Renal cortical epithelial cell (primary cell): ENCODE results near the genes WDR33, POLR2D and CFC1B.

DNA sequence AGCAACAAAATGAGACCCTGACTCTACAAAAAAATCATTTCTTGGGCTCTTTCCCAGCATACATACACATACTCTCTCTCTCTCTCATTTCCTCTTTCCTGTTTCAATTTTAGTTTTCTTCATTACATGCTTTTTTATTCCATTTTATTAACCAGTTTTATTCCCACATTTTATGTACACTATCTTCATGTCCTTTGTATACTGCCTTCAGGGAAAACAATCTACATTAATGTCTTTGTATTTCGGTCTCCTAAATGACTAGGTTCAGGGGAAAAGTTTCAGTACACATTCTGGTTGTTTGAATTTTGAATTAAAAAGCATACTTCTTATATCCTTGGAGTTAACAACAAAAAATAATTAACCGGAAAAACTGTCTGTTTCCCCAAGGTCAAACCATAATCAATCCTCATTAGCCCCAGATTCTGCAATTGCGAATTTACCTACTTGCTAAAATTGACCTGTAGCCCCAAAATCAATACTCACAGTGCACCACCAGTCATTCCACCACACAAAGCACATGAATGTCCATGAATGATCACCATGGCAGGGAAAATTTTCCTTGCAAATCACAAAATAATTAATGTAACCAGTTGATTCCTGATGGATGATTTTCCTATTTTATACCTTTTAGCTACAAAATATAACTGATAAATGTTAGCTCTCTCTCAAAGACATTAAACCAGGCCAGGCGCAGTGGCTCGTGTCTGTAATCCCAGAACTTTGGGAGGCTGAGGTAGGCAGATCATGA is 14.3 kb downstream of the WDR33 start:
- RRBS: no CpG with 5 or more reads among the region's 5 CpGs

DNA sequence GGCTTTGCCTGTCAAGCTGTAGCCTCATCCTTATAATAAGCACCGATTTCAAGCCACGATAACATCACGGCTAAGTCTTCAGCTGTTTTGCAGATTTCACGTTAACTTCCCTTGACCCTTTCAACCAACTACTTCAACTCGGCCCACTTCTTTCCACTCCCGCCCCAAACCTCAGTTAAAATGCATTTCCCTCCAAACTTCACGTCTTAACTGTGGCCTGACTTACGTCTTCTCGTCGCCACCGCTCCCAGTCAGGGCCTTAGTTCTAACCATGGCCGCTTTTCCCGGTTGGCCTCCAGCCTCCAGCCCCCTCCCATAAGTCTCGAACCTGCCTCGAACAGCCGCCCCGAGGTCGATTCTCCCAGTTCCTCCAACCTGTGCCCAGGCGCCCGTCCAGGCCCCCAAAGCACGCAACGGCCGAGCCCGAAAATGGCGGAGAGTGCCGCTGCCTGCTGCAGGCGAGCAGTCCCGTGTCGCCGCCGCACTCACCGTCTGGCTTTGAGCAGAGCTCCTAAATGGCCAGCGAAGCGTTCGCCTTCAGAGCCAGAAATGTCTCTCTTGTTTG is 366 bp downstream of the WDR33 start:
- RRBS: no CpG with 5 or more reads among the region's 35 CpGs

DNA sequence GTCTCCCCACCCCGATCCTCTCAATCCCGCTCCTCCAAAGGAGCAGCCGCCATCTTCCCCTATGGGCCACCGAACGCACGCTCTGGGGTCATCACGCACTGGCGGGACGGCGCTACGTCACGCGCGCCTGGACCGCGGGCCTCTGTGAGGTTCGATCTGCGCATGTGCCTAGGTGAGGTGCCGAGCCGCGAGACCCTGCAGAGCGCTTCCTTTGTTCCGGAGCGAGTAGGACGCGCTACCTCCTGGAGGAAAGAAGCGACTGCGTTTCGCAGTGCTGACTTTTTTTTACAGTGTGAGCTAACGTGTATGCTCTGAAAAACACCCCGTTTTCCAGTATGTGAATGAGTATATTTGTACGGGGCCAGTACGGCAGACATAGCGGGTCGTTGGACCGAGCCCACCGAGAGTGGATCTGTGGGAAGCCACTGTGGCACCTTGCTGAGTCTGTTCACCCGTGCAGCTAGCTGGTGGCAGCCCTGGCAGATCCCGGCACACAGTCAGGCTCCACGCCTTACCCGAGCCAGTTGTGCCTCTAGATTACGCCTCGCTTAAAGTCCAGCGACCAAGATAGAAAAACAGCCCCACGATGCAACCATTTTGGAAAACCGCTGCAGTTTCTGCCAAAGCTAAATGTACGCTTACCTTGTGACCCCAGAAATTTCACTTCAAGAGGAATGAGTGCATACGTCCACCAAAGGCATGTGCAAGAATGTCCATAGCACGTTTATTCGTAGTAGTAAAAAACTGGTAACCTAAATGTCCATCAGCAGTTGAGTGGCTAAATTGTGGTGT is at the start of gene WDR33:
WDR33 (minus strand) TSS at position 84 of the 792 bp plus-strand sequence.
- RRBS: no CpG with 5 or more reads among the region's 50 CpGs

GRCh38 chr2:127857295-127858547 is at the start of gene POLR2D:
Gene POLR2D, minus strand, starts transcription at chr2:127858155.
- RRBS: under 1% methylated on average over 10 of the region's 88 CpGs

GRCh38 chr2:127885564-127885730 is 309 bp downstream of the AMMECR1L start:
- RRBS: no CpG with 5 or more reads among the region's 20 CpGs

- RRBS: no CpG with 5 or more reads among the region's 9 CpGs
Measured at GRCh38 chr2:128187039-128187821, 96.2 kb downstream of the UGGT1 start.

DNA sequence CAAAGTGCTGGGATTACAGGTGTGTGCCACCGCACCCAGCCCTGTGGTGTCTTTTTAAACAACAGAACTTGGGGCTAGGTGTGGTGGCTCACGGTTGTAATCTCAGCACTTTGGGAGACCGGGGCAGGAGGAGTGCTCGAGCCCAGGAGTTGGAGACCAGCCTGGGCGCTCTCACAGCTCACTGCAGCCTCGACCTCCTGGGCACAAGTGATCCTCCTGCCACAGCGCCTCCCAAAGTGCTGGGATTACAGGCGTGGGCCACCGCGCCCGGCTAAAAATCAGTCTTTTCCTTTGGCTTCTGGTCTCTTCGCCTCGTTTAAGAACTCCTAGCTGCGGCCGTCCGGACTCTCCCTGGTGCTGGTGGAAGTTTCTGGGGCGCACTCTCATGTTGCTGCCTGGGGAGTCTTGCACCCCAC is 86.1 kb downstream of the HS6ST1 start:
- RRBS: 7% methylated on average over 6 of the region's 17 CpGs

DNA sequence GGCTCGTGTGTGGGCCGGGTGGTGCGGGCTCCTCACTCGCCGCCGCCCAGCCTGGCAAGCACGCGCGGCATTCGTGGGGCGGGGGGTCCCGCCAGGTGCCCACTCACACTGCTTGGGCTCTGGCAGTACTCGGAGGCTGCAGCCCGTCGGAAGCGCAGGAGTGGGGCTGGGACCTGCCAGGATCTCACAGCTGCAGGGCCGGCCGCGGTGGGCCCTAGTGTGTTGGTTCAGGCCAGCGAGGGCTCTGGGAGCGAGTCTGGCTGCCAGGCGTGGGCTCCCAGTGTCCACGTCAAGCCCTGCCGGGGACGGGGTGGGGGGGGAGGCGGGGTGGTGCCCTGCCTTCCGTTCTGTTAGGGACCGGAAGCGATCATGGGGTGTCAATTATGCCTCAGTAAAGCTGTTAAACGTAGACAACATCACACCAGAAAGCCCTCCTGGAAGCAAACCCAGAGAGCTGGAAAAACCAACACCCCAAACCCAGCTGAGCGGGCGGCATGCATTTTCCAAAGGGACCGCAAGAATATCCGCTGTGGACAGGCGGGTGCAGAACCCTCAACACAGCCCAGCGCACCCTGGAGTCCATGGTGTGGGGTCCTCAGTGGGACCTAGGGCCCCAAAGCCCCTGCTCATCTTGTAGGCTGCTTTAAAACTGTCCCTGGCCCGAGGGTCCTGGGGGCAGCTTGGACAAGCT is 1.2 kb upstream of the HS6ST1 start:
- RRBS: 98% methylated on average over 4 of the region's 37 CpGs

- RRBS: no CpG with 5 or more reads among the region's 11 CpGs
Measured at GRCh38 chr2:128361925-128362544, 43.4 kb upstream of the HS6ST1 start.

DNA sequence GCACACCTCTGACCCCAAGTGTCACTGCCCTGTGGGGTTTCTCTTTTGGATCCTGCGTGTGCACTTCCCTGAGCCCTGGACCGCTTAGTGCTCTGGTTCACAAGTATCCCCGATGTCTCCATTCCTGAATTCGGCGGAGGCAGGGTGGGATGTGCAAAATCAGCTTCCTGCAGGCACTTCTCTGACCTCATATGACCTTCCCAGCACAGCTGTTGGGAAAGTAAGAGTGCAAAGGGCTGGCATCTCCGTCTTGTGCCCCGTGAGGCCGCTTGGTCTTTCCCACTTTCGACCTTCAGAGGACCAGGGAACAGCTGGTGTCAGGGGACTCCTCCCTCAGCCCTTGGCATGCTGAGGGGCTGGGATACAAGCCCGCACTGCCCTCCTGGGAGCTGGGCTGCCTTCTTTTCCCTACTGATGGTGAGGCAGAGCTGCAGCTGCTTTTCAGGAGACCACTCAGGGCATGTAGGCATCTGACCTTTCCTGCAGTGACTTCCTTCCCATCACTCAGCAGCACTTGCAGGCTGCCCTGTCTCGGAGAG is 277.1 kb upstream of the HS6ST1 start:
- RRBS: no CpG with 5 or more reads among the region's 11 CpGs

DNA sequence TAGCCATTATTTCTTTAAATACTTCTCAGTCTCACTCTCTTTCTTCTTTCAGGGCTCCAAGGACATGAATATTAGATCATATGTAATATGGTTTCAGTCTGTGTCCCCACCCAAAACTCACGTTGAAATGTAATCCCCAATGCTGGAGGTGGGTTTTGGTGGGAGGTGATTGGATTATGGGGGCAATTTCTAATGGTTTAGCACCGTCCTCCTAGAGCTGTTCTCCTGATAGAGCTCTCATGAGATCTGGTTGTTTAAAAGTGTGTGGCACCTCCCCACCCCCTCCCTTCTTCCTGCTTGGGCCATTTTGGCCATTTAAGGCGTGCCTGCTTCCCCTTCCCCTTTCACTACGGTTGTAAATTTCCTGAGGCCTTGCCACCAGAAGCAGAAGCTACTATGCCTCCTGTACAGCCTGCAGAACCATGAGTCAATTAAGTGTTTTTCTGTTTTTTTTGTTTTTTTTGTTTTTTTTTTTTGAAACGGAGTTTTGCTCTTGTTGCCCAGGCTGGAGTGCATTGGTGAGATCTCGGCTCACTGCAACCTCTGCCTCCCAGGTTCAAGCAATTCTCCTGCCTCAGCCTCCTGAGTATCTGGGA is 335.7 kb upstream of the HS6ST1 start:
- RRBS: no CpG with 5 or more reads among the region's 6 CpGs

DNA sequence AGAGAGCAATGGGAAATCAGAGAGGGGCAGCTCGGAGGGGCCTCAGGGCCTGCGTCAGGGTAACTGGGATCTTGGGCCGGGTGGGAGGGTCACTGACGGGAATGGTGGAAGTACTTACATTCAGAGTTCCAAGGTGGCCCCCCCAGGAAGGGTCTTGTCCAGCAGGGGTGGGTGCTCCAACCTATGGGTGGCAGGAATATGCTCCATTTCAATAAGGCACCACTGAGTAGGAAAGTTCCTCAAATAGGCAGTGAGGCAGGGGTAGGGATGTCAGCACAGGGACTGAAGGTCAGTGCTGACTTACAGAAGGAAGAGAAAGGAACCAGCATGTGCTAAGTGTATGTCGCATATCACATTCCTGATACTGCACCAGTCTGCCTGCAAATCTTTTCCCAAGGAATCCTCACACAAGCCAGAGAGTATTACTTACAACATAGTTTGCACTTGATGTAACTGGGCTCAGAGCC is 705.9 kb upstream of the RAB6C start:
- RRBS: no CpG with 5 or more reads among the region's 5 CpGs

DNA sequence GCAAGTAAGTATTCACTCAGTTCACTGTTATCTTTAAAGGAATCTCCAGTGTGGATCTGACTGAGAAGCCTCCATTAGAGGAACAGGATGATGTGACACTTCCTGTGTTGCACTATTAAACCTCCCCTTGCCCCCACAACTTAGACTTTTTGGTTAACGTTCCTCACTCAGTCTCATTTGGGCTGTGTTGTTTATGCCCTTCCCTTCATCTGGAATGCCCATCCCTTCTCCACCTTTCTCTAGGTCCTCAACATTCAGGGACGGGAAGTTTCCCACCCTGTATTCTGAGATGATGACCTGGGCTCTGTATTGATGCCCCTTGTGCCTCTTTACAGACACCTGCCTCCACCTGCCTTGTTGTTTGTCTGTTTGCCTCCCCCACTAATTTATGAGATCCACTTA is 536.1 kb upstream of the RAB6C start:
- RRBS: no CpG with 5 or more reads among the region's 2 CpGs

DNA sequence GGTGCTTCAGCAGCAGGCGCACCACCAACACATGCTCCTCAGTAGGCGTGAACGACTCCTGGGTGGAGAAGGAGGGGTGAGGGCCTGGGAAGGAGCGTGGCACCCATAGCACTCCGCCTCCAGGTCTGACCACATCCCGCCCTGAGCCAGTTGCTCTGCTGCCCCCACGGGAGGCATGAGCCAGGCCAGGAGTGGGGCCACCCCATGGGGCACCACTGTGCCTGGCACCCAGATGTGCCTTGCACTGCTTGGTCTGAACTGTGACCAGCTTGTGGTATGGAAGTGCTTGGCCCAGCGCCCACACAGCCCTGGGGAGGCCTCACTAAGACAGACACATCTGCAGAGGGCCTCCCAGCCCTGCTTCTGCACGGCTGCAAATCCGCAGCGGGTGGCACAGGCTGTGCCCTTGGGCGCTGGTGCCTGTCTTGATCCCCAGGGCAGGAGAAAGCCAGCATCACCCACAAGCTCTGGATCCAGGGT is 12.5 kb upstream of the CCDC74B start:
- RRBS: no CpG with 5 or more reads among the region's 12 CpGs

DNA sequence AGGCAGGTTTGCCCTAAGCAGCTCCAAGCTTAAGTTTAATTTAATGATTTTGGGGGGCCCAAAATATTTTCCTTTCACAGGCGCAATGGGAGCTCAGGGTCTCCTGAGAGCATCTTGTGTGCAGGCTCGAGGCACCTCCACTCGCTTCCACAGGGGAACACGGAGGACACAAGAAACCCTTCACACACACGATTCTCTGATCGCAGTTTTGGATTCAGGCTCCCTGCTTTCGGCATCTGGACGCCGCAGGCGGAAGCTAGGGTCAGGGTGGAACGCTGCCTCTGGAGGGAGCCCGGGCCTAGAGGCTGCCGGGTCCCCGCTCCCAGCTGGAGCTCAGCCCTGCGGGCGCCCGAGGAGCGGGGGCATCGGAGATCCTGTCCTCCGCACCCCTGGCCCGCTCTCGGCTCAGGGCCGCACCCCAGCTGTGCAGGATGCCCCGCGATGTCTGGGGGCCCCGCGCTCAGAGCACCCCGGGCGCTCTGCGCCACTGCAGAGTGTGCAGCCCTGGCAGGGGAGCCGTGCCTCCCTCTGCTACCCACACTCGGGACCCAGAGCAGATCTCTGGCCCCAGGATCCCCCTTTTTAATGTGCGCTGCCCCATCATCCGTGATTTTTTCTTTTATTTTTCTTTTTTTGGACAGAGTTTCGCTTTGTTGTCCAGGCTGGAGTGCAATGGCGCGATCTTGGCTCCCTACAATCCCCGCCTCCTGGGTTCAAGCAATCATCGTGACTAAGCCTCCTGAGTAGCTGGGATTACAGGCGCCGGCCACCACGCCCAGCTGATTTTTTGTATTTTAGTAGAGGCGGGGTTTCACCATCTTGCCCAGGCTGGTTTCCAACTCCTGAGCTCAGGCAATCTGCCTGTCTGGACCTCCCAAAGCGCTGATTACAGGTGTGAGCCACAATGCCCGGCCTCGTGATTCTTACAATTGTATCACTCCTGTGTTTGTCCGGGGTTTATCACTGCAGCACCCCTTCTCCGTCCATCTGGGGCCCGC is 54.8 kb upstream of the TUBA3E start:
- RRBS: no CpG with 5 or more reads among the region's 49 CpGs

GRCh38 chr2:130520870-130521405 is at the start of gene CFC1B:
Gene CFC1B, plus strand, starts transcription at chr2:130521222.
- RRBS: no CpG with 5 or more reads among the region's 10 CpGs

- RRBS: no CpG with 5 or more reads among the region's 12 CpGs
Measured at GRCh38 chr2:130728028-130728519, 796 bp upstream of the GPR148 start.

DNA sequence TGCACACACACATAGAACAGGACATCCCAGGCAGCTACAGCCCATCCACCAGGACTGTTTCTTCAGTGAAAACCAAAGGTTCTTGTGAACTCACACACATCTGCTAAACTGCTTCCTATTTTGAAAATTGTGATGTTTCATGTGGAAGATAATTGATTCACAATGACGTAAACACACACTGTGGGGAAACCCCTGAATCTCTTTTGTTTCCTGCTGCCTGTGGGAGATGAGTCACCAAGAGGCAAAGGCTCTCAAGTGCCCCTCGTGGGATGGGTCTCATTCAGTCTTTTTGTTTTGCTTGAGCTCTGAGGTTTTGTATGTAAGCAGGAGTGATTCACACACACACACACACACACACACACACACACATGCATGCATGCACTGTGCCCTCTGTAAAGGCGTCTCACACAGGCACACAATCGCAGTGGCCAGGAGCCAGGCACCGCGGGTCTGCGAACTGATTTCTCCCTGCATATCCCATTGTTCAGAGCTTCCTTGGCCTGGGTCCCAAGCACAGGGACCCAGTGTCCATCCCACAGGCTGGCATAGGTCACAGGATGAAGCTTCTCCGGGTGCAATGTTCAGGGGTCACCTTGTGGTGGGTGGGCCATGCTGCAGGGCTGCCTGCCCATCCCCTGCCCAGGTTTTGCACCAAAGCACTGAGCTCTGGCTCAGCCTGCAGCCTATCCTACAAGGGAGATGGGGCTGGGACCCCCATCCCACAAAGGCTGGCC is 12.1 kb upstream of the ARHGEF4 start:
- RRBS: no CpG with 5 or more reads among the region's 8 CpGs

- RRBS: 90% methylated on average over 4 of the region's 13 CpGs
Measured at GRCh38 chr2:131045886-131046299, 47.4 kb downstream of the FAM168B start.

GRCh38 chr2:131055500-131056152 is 37.6 kb downstream of the FAM168B start:
- RRBS: no CpG with 5 or more reads among the region's 16 CpGs